Psoas muscle (tissue), 2 donors: Measurements from ENCODE around the genes RPL32, NUP210 and CHCHD4.

DNA sequence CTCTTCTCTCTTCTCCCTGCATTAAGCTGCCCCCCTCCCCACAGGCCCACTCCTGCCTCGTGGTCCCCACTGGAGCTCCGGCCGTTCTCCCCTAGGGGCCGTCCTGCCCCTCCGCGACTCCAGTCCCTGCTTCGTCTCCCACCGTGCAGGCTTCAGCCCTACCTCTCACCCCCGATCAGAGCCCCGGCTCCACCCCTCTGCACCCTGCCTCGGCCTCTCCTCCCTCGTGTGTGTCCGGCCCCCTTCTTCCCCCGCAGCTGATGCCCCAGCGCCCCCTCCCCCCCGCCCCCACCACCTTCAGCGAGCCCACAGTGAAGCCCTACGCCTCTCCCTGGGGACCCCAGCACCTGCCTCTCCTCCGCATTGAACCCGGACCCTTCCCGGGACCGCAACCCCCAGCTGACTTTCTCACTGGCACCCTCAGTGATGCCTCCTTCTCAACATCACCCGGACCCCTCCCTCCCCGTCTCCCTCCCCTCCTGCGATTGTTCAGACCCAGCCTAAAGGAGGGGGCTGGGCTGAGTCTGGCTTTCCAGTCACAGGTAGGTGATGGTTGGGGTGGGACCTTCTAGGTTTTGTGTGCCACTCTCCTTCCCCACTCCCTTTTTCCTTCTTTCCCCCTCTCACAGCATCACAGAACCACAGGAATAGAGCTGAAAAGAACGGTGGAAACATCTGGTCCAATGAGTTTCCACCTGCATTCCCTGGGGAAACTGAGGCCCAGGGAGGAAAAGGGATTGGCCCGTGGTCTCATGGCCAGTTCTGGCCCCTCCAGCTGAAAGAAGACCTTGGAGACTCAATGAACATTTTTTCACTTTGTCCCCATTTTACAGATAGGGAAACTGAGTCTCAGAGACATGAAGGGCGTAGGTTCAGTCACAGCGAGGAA is 659 bp downstream of the CAND2 start:
- PRO-cap, 2 experiments, result peak in 2 of 2 experiments; most common plus-strand start position 222 of the sequence (in 1); most common minus-strand start position 137 of the sequence (in 1)

- PRO-cap, 2 experiments, result no peak in any of the 2 experiments
Measured at GRCh38 chr3:12839238-12840281, 1.8 kb downstream of the RPL32 start.

GRCh38 chr3:12841418-12841758 is at the start of gene RPL32:
Gene RPL32 (minus strand): TSS chr3:12841565.
- PRO-cap, 2 experiments, result peak in 2 of 2 experiments; most common plus-strand start chr3:12841538 (in 1); most common minus-strand start chr3:12841539 (in 1)

DNA sequence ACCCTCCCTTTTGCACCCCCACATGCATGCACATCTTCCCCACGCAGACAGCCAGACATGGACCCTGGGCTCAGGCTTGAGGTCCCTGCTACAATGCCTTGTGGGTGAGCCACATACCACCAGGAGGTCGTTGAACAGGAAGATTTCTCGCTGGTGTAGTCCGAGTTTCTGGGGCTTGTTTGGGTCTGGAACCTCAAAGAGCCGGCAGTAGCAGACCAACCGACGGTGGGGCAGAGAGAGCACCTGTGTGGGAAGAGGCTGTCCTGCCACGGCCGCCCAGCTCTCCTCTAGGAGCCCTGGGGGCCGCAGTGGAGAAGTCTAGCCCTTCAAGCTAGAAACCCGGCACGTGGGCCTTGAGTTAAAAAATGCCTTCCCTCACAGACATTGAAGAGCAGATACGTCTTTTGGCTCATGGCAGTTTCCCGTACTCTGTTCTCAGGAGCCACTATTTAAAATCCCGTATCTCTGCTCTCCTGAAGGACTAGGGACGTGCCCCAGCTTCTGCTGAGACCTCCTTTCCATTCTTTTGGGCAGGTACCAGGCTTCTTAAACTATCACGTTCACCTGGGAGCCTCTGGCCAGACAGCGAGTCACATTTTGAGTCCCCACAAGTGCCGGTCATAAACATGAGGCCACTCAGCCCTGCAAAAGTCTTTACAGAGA is 72.1 kb upstream of the RPL32 start:
- PRO-cap, 2 experiments, result no peak in any of the 2 experiments

GRCh38 chr3:12926570-12927076 is 85.3 kb upstream of the RPL32 start:
- PRO-cap, 2 experiments, result no peak in any of the 2 experiments

DNA sequence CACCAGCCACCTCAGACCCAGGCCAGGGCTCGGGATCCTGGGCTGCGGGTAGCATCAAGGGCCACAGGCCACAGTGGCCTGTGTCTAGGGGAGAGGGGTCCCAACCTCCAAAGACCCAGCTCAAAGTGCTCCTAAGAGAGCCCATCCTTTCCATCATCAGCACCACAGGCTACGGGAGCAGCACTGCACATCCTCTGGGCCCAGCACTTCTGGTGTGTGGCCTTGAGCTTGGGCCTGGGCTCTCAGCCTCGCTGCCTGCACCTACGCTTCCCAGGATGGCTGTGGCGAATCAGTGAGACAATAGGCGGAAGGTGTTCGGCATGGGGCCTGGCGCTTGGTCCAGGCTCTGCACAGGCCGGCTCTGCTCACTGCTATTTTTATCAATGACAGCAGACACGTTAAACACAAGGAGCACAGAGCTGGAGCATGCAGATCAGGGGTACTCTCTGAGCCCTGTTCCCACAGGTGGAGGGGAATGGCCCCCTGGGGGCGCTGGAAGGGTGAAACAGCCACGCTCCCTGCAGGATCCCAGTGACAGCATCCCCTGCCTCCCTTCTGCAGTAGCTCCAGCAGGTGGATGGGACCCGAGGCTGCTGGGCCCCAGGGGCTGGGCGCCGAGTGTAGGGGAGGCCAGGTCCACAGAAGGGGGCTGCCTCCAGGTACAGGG is 89.9 kb upstream of the RPL32 start:
- PRO-cap, 2 experiments, result peak in 1 of 2 experiments; most common plus-strand start position 427 of the sequence (in 1); most common minus-strand start position 283 of the sequence (in 1)

DNA sequence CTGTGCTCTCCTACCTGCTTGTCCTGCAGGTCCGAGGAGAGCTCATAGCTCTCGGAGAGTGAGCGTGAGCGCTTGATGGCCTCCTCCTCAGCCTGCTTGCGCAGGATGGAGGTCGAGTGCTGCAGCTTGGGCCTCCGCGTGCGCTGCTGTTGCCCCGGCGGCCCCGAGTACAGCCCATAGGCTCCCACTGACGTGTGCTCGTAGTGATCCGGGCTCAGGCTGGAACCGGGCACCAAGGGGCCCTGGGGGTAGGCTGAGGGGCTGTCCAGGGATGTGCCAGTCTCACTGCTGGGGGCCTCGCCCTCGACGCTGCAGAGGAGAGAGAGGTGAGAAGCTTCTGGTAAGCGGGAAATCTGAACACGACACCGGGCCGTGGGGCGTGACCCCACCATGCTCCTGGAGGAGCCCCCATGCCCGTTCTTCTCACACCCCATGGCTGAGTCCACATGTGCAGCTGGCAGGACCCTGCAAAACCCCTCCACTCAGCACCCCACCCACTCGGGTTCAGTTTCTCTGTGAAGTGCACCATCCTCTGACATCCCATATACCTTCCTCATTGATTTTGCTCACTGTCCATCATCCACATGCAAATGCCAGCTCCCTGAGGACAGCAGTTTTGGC is 100.3 kb upstream of the RPL32 start:
- PRO-cap, 2 experiments, result no peak in any of the 2 experiments

GRCh38 chr3:12956035-12956669 is 114.8 kb upstream of the RPL32 start:
- PRO-cap, 2 experiments, result no peak in any of the 2 experiments

- PRO-cap, 2 experiments, result peak in 2 of 2 experiments; most common minus-strand start chr3:12995094 (in 2)
Measured at GRCh38 chr3:12994599-12995508, 78.4 kb downstream of the IQSEC1 start.

GRCh38 chr3:13069446-13070065 is 3.7 kb downstream of the IQSEC1 start:
- PRO-cap, 2 experiments, result no peak in any of the 2 experiments

DNA sequence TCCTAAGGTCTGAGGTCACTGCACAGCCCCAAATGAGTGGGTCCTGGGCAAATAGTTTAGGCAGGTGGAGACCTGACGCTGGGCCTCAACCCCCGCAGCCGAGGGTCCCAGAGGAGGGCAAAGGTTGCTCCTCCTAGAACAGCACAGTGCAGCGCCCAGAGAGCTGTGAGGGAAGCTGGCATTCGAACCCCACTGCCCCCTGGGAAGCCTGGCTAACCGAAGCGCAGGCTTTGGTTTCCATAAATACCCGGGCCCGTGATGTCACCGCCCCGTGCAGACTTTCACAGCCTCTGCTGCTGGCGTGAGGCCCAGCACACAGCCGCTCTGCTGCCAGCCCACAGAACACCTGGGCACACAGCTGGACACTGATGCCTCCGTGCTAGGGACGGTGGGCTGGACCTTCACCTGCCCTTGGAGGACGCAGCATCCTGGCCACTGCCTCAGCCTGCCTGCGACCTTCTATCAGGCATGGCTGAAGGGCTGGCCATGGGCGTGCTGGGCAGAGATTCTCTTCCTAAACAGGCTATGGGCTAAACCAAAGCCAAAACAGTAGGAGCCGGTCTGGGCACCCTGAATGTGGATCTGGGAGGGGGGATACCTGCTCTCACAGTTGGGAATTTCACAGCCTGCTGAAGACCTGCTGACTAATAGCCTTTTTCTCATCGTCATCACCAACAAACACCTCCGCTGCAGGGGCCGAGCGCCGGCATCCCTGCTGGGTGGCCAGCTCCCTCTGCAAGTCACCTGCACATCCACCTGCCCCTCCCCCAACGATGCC is 901 bp downstream of the IQSEC1 start:
- PRO-cap, 2 experiments, result no peak in any of the 2 experiments

GRCh38 chr3:13301323-13301827 is 118.7 kb downstream of the NUP210 start:
- PRO-cap, 2 experiments, result no peak in any of the 2 experiments

DNA sequence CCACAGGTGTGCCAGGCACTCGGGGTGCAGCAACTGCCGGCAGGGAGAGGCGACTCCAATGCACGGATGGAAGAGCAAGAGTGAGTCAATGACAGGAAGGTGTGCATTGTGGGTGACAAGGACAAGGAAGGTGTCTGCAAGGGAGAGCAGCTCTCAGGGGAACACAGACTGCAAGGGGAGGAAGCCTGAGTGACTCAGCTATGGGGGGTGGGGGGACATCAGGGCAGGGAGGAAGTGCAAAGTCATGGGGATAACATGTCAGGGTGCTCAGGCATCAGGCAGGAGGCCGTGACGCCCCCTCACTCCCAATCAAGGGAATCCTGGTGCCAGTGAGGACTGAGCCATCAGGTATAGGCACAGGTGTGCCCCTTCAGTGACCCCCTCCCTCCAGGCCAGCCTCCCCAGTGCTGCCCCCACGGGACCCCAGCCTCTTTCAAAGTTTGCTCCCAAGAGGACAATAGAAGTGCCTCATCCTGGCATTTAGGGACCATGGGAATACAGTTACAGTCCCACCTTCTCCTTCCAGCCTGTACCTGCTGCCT is 67.3 kb downstream of the NUP210 start:
- PRO-cap, 2 experiments, result no peak in any of the 2 experiments

DNA sequence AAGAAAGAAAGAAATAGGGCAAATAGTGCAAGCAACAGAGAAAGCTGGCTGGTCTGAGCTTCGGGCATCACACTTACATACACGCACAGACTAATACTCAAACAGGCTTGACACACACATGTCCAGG is 1.3 kb downstream of the NUP210 start:
- PRO-cap, 2 experiments, result no peak in any of the 2 experiments

DNA sequence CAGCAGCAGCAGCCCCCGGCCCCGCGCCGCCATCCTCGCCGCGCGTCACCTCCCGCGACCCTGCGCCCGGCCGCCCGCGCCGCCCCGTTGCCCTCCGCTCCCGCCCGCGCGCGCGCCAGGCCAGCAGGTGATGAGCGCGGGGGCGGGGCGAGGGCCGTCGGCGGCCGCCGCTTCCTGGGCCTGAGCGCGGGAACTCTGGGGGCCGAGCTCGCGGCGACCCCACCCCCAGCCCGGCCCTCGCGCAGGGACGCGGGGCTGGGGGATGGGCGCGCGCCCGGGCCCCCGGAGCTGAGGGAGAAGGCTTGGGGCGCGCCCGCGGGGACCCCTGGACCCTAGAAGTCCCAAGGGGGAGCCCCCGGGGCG is at the start of gene NUP210:
Gene NUP210 (minus strand): TSS at position 129 of the 363 bp plus-strand sequence.
- PRO-cap, 2 experiments, result peak in 2 of 2 experiments; most common plus-strand start position 150 of the sequence (in 1); most common minus-strand start position 62 of the sequence (in 2)

GRCh38 chr3:13543016-13543730 is 5.8 kb upstream of the FBLN2 start:
- PRO-cap, 2 experiments, result no peak in any of the 2 experiments

GRCh38 chr3:13627440-13627932 is 78.6 kb downstream of the FBLN2 start:
- PRO-cap, 2 experiments, result no peak in any of the 2 experiments

DNA sequence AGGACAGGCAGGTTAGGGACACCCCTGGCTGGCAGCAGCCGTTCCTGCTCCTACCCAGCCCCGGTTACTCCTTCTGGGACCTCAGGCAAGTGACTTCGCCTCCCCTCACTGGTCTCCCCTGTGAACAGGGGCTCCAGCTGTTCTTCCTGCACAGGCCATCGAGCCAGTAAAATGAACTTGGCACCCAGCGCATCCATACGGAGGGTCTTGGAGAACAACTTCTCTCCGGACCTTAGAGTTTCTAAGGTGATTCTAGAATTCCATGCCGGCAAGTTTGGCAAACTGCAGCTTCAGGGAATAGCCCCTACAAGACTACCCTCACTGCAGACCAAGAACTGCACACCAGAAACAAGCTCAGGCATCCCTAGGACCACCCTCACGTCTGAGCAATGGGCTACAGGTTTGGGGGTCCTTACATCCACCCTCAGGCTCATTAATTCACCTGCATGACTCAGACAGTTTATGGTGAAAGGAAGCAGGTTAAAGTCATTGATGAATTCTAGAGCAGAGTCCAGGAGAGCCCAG is 90.6 kb downstream of the FBLN2 start:
- PRO-cap, 2 experiments, result no peak in any of the 2 experiments

DNA sequence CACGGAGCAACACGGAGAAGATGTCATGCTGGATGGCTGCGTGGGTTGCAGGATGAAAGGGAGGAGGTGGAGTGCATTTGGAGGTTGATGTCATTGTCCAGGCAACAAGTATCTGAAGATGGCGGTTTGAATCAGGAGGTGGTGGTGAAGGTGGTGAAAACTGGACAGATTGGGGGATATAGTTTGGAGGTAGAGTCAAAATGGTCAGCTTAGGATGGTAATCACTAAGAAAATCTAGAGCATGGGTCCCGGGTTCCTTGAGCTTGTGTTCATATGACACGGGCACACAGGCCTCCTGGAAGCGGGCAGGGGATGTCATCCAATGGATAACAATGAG is 13.1 kb downstream of the WNT7A start:
- PRO-cap, 2 experiments, result no peak in any of the 2 experiments

DNA sequence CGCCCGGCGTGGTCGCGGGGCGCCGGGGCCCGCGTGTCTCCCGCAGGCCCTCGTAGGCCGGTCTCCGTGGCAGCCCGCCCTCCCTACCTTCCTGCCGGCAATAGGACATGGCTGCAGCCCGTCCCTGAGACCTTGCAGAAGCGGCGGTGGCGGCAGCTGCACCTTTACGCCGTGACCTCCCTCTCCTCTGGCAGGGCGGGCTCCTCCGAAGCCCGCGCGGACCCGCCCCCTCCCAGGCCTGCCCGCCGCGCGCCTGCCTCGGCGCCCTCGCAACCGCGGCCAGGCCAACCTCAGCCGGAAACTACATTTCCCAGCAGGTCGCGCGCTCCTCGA is at the start of gene CHCHD4:
Gene CHCHD4 (minus strand): TSS at position 303 of the 333 bp plus-strand sequence.
- PRO-cap, 2 experiments, result peak in 2 of 2 experiments; most common minus-strand start position 65 of the sequence (in 1)